ENCODE data around the genes NUP160, TRIM48, OR4A15, TRIM51, OR10AG1 and TNKS1BP1.

DNA sequence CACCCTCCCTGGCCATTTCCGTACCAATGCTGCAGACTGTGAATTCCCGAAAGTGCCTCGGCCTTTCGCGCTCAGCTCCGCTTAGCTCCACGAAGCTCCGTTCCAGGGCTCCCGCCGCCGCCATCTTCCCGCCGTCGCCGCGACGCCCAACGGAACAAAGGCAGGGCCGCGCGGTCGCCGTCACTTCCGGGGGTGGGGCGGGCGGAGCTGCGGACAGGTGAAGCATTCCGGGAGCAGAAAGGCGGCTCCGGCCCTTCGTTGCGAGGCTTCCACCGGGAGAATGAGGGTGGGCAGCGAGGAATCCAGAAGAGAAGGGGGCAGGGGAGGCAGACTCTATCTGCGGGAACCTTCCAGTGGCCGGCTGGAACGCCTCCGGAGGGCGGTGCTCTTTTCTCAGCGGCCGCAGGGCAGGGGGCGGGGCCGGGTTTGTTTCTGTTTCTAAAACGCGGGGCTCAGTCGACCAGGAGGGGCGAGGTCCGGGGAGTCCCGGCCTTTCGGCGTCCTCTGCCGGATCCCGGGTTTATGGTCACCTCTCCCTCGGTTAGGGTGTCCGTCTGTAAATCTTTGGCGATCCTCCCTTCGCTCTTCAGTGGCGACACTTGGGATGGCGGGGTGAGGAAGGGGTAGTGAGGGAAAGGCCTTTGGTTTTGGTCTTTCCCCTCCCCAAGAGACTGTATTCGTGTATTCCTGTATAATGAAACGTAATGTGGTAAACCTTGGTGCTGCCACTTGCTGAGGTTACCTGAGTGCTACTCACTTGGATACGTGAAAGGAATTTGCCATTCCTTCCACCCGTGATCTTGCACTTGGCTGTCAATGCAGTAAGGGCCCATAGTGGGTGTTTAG, at the start of gene NUP160:
TSS of gene NUP160 (minus strand) at position 156 of the 846 bp plus-strand sequence.
- RRBS, result 2% methylated on average over 20 of the region's 63 CpGs

DNA sequence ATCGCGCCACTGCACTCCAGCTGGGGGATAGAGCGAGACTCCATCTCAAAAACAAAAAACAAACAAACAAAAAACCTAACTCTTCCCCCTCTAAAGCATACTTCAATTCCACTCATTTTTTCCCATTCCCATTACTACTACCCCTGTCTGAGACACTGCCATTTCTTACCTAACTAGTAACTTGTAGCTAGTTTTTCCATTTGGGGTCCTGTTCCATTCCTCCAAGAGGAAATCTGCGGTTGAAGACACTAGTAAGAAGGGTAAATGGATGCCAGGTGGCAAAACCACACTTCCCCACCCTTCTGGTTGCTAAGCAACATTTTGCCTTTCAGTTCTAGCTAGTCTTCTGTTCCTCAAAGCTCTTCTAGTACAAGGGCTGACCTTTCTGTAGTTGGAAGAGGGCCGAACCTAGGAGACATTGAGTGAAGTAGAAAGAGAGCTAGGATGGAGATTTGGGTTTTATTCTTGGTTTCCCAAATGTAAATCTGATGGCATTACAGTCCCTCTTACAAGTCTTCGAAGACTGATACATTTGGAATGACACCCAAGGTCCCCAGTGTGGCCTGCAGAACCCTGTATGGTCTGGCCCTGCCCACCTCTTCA, 60.0 kb upstream of the PTPRJ start:
- RRBS, result no CpG with 5 or more reads among the region's 6 CpGs

DNA sequence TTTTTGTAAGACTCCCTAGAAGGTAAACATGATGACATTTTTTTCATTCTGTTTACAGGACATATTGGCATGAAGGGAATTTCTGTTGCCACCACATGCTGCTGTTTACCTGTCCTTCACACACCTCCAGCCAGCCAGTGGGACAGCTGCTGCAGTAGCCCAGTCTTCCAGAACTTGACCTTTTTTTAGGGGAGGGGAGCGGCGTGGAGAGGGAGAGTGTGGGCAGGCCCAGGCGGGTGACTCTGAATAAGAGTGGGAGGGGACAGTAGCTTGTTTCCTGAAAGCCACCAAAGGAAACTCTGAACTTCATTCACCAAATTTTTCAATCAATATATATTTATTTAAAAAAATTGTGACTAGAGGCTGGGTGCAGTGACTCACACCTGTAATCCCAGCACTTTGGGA, 55.9 kb upstream of the PTPRJ start:
- RRBS, result no CpG with 5 or more reads among the region's 3 CpGs

- RRBS, result no CpG with 5 or more reads among the region's 3 CpGs
These were observed 44.6 kb upstream of the PTPRJ start for GRCh38 chr11:47935699-47936145.

GRCh38 chr11:48011742-48012261, 31.4 kb downstream of the PTPRJ start:
- RRBS, result no CpG with 5 or more reads among the region's 7 CpGs

DNA sequence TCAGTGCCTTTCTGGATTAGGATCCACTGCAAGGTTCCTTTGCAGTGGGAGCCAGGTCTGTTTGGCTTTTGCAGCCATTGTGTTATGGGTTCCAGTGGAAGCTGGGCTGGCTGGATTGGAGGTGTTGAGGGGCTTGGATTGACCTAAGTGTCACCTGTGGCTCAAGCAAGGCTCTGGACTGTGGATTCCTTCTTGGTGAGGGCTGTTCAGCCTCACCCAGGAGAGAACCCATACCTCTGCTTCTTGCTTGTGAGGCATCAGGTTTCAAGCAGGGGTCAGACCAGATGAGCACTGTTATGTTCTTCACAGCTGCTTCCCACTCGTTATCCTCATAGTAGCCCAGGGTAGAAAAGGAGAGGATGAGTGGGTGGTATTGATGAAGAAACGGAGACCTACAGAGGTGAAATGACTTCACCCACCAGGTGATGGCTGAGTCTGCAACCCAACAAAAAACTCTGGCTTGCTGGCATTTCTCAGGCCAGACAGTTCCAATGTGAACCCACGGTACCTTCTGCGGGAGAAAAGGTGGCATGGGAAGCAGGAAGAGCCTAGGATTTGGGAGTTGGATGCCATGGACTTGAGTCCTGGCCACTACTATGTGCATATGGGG, 35.7 kb downstream of the PTPRJ start:
- RRBS, result no CpG with 5 or more reads among the region's 4 CpGs

DNA sequence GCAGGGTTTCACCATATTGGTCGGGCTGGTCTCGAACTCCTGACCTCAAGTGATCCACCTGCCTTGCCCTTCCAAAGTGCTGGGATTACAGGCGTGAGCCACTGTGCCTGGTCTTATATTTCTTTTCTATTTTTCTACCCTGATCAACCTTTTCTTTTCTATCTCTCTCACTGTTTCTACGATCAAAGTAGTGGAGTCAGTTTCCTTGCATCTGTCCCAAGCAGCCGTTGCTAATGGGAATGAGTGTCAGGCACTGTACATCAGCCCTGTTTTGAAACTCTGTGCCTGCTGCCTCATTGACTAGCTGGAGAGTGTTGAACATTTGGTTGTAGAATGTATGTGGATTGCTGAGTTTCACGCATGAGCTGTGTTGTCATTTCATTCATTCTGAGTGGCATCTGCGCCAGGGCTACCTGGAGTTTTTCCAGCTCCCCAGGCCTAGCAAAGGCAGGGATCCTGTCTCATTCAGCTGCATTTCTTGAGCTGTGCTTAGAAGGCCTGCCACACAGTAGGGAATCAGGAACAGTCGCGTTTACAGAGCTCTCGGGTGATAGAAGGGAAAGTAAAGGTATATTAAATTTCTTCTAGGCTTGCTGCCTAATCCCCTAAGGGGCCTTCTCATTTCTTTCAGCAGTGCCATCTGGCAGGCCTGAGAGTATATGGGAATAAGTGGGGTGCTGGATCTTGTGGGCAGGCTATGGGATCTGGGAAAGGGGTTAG, 44.2 kb downstream of the PTPRJ start:
- RRBS, result no CpG with 5 or more reads among the region's 10 CpGs

DNA sequence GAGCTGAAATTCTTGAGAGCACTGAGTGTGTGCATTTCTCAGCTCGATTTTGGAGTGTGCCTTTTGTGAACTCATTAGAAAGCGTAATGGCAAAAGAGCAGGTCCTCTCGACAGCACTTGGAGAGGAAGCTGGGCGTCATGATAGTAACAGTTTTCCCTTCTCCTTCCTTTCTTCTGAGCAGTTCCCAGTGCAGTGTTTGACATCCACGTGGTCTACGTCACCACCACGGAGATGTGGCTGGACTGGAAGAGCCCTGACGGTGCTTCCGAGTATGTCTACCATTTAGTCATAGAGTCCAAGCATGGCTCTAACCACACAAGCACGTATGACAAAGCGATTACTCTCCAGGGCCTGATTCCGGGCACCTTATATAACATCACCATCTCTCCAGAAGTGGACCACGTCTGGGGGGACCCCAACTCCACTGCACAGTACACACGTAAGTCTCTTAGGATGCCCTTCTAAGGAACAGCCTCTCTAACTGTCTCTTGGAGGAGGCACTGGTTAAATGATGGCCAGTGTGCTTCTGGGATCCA, 80.7 kb upstream of the OR4B1 start:
- RRBS, result no CpG with 5 or more reads among the region's 14 CpGs

DNA sequence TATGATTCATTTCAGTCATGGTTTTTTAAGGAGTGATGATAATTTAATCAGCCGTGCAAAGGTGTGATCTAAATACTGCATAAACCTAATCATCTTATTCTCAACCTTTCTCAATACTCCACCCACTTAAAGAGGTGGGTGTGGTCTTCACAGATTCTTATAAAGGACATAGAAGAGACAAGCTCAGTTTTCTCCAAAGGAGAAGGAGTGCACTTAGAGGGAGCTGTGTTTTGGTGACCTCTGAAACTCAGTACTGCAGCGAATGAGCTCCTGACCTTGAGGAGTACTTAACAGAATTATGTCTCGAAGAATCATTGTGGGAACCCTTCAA, at the start of gene TRIM48:
TSS of gene TRIM48 (plus strand) at position 186 of the 331 bp plus-strand sequence.
- RRBS, result no CpG with 5 or more reads among the region's 3 CpGs

GRCh38 chr11:55367567-55368171, at the start of gene OR4A15:
TSS of gene OR4A15 (plus strand) at chr11:55367974.
- RRBS, result no CpG with 5 or more reads among the region's 7 CpGs

GRCh38 chr11:55883100-55883526, at the start of gene TRIM51:
TSS of gene TRIM51 (plus strand) at chr11:55883297.
- RRBS, result no CpG with 5 or more reads among the region's 2 CpGs

GRCh38 chr11:55969888-55970112, at the start of gene OR10AG1:
TSS of gene OR10AG1 (minus strand) at chr11:55969945.
- RRBS, result no CpG with 5 or more reads among the region's 2 CpGs

DNA sequence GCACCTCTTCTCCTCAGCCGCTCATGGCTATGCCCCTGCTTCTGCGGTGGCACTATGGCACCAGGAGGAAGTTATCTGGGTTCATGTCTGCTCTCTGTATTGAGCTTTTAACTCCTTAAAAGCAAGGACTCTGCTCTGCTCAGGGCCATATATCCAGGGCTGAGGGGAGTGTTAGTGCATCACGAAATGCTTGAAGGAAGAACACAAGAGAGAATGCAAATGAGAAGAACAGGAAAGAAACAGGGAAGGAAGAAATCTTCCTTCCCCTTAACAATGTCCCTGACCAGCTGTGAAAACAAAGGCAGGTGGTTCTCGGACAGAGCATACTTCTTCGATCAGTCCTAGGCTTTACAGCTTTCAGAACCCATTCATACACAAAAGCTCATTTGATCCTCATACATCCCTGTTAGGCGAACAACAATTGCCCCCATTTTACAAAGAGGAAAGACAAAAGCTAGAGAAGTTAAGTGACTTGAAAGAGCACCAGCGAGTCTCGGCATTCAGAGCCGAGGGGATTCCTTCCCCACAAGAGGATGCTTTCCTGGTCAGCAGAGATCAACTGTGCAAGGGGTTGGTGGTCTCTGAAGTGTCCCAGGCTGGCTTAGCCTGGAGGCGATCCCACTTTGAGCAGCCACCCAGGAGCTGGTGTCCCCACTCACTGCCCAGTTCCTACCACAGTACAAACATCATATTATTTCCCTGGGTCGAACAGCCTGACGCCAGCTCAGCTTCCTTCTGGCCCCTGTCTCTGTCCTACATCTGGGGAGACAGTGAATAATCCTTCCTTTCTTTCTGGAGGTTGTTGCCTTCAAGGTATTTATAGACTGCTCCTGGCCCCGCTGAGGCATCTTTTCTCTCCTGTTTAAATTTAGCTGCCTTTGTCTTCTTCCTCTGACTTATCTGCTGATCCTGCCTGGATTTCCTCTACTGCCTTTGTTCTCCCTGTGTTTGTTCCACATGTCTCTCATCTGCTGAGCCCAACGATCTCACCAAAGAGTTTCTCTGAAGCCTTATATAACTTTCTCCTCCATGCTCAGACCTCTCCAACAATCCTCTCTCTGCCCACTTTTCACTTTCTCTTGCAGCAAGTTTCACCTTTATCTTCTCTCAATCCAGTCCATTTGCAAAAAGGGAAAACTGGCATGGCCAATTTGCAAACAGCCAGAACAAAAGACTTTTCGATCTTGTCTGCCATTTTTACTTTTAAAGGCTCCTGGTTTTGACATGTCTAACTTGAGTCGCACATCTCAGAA, 57.0 kb upstream of the LRRC55 start:
- RRBS, result no CpG with 5 or more reads among the region's 16 CpGs

DNA sequence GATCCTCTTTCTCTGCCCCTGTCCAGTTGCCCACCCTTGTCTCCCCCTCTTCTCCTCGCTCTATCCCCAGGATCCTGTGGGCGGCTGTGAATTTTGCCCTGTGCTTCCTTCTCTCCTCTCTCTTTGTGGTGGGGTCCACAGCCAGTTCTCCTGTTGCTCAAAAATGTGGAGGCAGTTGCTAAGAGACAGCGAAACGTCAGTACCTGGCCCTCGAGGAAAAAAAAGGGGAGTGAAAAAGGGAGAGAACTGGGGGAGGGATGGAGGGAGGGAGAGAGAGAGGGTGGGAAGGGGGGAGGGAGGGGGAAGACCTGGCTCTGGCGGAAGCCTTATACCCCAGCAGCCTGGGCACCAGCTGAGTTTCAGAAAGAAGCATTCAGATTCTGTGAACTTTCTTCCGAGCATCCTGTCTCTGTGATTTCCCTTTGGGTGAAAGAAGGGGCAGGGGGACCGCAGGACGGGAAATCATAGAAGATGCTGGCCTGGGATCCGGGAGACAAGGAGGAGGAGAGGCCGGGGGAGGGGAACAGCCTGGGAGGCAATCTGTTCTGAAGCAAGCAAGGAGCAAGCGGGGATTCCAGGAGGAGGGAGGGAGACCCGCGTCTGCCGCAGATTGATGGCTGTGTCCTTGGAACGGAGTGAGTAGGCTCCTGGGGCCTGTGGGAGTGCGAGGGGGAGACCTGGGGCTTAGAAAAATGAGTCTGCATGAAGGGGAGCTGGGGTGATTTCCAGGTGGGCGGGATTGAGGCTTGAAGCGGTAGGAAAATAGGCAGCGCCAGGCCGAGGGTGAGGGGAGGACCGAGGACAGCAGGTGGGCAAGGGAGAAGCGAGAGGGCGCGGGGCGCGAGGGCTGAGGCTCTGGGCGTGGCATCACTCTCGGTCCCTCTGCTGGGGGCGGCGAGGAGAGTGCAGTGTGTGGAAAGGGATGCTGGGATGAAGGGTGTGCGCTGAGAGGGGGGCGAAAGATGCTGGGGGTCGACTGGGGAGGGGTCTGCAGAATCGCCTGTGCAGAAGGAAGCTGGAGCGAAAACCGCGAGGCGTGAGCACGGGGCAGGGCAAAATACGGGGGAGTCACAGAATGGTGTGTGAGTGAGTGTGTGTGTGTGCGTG, 1.8 kb upstream of the LRRC55 start:
- RRBS, result no CpG with 5 or more reads among the region's 42 CpGs

DNA sequence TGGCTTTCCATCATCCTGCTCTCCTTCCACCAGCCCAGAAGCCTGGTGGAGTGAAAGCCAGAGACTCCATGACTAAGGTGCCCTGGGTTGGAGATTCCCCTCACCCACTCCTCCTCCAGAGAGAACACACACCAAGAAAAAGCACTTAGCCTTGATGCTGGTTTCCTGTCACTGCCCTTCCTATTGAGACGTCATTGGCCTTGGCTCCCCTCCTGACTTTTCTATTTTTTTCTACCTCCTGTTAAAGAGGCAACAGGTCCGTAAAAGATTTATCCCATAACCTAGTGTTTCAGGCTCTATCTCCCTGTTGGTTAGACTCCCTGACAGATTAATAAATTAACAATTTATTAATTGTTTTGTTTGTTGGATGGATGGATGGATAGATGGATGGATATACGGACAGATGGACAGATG, 38.6 kb upstream of the APLNR start:
- RRBS, result no CpG with 5 or more reads among the region's 3 CpGs

GRCh38 chr11:57277653-57278775, 41.0 kb upstream of the APLNR start:
- RRBS, result no CpG with 5 or more reads among the region's 17 CpGs

- RRBS, result no CpG with 5 or more reads among the region's 11 CpGs
These were observed 35.7 kb downstream of the TNKS1BP1 start for GRCh38 chr11:57288698-57289760.

DNA sequence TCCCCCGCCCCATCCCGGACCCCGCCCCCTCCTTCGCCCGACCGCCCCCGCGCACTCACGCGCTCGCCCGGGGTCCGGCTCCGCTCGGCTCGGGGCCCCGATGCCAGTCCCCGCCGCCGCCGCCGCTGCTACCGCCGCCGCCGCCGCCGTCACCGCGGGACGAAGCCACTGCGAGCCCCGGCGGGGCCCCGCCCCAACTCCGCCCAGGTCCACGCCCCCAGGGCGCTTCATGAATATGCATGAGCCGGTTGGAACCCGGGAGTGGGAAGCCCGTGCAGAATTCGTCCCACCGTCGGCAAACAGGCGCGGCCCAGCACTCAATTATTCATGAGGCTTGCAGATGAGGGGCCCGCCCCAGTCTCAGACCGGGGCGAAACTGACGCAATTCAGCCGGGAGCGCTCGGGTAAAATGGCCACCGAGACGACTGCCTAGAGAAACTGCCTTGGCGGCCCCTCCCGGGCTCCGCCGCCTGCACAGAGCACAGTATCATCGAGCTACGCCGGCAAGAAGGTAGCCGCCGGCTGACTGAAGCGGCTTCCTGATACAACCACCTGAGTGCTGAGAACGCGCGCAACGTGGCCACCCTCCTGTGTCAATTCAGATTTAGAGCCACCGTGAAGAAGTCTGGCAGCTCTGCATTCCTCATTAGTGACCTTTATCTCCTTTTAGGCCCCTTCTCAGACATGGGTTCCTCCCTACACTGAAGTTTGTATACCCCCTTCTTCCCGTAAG, at the start of gene TNKS1BP1:
TSS of gene TNKS1BP1 (minus strand) at position 172 of the 733 bp plus-strand sequence.
- RRBS, result 2% methylated on average over 40 of the region's 71 CpGs

DNA sequence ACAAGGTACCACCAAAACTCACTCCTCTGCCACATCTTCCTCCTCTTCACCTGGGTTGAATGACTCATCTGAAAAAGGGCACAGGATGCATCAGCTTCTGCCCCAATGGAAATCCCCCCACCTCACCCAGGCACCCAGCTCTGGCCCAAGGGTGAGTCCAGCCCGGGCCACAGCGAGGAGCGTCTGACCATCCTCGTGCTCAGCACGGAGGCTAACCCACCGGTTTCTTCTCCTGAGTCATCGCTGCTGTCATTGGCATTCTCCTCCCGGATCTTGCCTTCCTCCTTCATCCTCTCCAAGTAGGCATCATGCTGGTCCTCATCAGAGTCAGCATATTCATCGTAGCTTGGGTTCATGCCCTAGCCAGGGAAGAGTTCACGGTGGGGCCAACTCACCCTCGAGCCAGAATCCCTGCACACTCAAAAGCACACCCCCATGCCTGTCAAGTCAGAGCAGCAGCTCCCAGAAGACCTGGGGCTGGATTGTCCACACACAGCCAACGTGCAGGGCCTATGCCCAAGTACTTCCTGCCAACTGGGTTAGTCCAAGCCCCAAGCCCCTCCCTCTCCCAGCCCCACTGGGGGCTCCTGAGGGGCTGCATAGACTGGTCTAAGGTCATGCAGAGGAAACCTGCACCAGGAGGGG, 5.4 kb upstream of the TNKS1BP1 start:
- RRBS, result 95% methylated on average over 6 of the region's 12 CpGs

- RRBS, result no CpG with 5 or more reads among the region's 8 CpGs
These were observed 16.6 kb upstream of the PRG2 start for GRCh38 chr11:57406836-57407754.

Data from HCT116 (cell line).